Mesenchymal stem cell of the bone marrow (primary cell): ENCODE data around the genes ADSS1 and ZBTB42.

DNA sequence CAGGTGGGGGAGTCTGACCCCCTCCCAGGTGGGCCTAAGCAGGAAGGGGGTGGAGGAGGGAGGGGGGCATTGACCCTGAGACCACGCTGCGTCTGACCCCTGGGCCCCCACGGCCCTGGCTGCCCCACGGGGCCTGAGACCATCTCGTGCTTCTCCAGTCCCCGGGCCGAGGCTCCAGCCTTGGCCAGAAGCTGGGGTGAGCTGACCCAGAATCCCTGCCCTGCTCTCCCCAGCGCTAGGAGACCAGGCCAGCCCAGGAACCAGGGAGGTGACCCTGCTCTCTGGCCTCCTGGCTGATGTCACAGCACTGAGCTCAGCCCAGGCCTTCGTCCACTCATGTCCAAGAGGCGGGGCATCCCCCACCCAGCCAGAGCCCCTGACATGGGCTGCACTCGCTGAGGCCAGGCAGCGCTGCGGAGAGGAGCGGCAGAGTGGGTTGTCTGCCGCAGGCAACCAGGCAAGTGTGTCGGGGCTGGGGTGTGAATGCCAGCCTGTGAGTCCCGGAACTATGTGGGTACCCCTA lies 6.2 kb downstream of the TRMT61A start:
- CAGE, long polyA plus RNA, result no peak

- CAGE, long polyA plus RNA, result no peak
Observed at GRCh38 chr14:103544244-103544952, 15.4 kb downstream of the TRMT61A start.

- CAGE, long polyA plus RNA, result no peak
Observed at GRCh38 chr14:103679283-103679695, 36.0 kb downstream of the XRCC3 start.

DNA sequence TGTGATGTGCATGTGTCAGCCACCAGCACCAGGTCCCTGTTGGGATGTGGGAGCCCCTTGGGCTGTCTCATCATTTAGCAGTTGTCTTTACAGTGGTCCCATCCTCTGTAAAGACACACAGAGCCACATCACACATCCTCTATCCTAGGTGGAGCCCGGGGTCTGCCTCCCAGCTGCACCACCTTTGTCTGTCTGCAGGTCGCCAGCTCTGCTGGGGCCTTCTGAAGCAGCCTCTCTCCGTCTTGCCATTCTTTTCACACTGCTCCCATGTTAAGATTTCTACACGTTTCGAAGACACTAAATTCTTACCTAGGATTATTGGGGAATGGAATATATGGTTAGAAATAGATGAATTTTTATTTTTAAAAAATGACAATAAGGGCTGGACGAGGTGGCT lies 31.7 kb downstream of the XRCC3 start:
- CAGE, long polyA plus RNA, result no peak

- CAGE, long polyA plus RNA, result no peak
Observed at GRCh38 chr14:103698738-103699080, 16.5 kb downstream of the XRCC3 start.

GRCh38 chr14:103848231-103849252 lies 1.2 kb upstream of the PPP1R13B start:
- CAGE, long polyA plus RNA, result no peak

DNA sequence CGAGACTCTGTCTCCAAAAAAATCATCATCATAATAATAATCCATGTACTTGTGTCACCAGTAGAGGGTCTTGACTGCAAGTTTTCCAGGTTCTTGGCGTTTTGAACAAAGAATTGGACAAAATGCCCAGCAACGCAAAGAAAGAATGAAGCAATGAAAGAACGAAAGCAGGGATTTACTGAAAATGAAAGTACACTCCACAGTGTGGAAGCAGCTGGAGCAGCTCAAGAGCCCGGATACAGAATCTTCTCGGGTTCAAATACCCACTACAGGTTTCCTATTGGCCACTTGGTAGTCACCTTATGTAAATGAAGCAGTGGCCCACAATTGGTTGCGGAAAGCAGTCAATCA lies 14.9 kb upstream of the PPP1R13B start:
- CAGE, long polyA plus RNA, result no peak

DNA sequence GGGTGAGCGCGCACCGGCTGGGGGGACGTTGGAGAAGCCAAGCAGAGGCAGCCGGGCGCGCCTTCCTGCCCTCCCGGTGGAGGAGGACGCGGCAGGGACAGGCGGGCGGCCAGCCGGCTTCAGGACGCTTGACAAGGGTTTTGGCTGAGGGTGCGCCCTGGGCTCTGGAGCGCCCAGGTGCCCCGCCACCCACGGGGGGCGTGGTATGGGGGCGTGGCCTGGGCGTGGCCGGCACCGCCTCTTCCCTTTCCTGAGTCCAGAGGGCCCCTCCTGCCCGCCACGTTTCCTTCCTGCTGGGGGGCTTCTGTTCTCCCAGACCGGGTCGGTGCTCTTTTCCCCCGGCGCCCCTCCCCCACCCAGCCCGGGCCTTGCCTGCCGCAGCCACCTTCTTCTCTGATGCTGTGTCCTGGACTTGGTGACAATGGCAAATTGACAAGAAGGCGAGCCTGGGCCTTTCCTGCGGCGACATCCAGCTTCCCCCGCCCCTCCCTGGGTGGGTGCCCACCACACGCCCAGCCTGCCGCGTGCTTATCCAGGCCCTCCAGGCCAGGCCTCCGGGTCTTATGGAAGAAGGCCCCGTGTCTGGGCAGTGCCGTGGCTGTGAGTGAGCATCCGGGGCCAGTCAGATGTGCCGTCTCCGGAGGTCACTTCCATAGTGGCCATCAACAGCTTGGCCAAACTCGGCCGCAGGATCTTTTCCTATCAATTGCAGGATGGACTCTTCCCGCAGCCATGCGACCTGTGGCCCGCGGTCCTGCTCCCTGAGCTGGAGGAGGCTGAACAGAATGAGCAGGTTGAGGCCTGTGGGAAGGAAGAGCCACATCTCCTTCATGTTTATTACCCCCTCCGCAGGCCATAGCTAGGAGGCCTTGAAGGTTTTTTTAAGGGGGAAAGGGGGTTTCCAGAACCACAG lies 24.7 kb upstream of the PPP1R13B start:
- CAGE, long polyA plus RNA, result no peak

- CAGE, long polyA plus RNA, result no peak
Observed at GRCh38 chr14:103891136-103892111, 29.9 kb downstream of the ATP5MJ start.

- CAGE, long polyA plus RNA, result no peak
Observed at GRCh38 chr14:104082561-104083184, 2.8 kb upstream of the ASPG start.

DNA sequence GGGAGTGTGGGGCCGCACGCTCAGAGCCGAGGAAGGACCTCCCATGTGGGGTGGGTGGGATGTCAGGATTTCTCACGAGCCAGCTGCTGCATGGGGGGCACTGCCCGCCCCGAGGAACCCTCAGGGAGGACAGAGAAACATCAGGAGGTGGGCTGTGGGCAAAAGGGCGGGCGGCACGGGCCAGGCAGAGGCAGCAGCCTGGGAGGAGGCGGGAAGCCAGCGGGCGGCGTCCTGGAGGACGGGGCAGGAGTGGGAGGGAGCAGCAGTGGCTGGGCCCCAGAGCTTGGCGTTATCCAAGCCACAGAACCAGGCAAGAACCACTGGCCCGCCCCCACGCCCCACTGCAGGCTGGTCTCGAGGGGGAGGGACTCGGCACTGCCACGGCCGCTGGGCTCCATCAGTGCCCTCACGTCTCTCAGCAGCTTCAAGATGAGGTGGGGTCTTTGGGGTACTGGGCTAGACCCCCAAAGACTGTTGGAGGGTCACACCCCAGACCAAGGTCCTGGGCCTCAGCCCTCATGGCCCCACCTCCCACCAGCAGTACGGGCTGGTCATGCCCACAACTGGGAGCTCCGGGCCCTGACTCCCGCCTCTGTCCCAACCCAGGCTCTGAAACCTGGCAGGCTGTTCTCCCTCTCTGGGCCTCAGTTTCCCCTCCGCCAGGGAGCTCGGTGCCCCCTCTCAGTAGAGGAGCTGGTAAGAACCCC lies 2.6 kb downstream of the C14orf180 start:
- CAGE, long polyA plus RNA, result no peak

DNA sequence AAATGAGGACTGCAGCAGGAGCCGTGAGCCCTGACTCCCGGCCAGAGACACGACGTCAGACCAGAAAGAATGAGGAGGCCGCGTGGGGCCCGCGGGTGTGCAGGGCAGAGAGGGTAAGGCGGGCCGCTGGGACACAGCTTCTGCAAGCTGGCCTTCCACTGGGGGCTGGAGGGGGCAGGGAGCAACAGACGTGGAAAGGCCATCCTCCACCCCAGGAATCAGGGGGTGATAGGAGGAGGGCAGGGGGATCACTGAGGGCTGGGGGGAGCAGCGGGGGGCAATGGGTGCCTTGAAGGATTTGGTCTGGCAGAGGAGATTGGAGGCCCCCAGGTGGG lies 6.8 kb downstream of the C14orf180 start:
- CAGE, long polyA plus RNA, result no peak

DNA sequence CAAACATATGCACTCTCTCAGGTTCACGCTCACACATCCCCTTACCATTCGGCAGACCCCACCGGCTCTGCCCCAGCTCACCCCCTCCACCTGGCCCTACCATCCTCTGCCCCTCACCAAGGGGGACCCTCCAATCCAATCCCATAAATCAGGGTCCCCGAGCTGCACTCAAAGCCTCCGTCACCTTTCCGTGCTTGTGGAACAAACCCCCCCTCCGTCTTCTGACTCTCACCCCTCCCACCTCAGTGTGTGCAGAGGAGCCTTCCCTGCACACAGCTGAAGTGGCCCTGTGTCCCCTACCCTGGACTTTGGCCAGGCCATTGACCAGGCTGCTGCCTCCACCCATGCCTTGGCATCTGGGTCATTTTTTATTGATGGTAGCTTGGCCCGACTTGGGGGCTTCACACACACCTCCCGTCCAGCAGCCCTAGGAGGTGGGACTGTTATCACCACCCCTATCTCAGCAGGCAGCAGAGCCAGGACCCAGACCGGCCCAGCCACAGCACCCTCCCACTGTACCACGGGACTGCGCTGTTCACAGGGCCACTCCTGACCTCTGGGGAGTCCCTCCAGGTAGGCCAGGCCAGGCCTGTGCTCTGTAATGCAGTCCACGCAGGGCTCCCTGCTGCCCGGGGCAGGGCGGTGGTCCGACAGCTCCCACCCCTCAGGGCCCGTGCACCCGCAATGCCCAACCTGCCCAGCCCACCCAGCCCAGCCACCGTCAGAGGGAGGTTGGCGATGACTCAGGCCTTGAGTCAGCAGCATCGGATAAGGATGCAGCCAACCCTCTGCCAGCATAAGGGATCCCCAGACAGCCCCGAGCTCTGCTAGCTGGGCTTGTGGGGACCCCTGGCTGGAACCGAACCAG lies 9.3 kb upstream of the INF2 start:
- CAGE, long polyA plus RNA, result no peak

- CAGE, long polyA plus RNA, result no peak
Observed at GRCh38 chr14:104680857-104681663, 8.4 kb upstream of the INF2 start.

DNA sequence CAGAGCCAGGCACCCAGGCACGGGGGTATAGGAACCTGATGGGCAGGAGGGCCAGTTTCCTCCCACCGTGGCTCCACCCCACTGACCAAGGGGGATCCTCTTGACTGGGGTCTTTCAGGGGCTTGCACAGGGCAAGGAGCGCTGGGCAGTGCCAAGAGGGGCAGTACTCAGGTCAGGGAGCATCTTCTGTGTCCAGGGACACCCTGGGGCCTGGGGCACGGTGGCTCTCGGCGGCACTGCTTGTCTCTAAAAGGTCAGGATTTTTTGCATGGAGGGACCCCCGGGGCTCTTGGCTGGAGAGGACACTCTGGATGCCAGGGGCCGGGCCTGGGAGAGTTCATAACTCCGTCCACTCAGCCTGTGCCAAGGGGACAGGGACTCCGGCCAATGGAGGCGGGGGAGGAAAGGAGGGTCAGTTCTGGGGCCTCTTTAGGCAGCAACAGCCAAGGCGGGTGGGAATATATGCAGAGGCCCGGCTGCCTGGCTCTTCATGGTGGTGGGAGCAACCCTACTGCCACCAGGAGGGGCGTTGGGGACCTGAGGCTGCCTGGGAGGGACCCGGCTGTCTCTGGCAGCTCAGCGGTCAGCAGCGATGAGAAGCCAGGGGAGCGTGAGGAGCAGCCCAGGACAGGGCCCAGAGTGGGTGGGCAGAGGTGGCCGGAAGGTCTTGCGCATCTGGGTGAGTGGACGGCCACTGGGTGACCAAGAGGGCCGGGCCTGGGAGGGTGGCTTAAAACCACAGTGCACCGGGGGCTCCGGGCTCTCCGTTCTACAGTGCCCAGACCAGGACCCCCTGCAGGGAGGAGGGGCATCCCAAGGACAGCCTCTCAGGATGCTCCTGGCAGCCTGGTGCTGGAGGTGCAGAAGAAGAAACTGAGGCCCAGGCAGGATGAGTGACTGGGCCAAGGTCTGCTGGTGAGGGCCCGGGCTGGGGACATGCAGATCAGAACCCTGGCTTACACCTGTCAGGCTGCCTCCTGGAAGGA lies 9.8 kb downstream of the INF2 start:
- CAGE, long polyA plus RNA, result no peak

- CAGE, long polyA plus RNA, result no peak
Observed at GRCh38 chr14:104707192-104707636, 16.8 kb upstream of the ADSS1 start.

DNA sequence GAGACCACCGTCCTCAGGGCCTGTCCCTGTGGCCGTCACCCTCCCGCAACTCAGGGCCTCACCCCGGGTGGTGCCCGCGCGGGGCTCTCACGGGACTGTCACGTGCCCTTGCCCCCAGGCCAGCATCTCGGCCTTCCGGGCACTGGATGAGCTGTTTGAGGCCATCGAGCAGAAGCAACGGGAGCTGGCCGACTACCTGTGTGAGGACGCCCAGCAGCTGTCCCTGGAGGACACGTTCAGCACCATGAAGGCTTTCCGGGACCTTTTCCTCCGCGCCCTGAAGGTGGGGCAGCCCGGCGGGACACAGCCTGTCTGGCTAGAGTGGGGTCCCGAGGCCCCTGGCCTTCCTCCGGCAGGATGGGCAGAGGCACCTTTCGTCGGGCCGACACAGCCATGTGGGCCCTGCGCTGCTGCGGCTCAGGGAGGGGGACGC lies 11.3 kb upstream of the ADSS1 start:
- CAGE, long polyA plus RNA, result no peak

DNA sequence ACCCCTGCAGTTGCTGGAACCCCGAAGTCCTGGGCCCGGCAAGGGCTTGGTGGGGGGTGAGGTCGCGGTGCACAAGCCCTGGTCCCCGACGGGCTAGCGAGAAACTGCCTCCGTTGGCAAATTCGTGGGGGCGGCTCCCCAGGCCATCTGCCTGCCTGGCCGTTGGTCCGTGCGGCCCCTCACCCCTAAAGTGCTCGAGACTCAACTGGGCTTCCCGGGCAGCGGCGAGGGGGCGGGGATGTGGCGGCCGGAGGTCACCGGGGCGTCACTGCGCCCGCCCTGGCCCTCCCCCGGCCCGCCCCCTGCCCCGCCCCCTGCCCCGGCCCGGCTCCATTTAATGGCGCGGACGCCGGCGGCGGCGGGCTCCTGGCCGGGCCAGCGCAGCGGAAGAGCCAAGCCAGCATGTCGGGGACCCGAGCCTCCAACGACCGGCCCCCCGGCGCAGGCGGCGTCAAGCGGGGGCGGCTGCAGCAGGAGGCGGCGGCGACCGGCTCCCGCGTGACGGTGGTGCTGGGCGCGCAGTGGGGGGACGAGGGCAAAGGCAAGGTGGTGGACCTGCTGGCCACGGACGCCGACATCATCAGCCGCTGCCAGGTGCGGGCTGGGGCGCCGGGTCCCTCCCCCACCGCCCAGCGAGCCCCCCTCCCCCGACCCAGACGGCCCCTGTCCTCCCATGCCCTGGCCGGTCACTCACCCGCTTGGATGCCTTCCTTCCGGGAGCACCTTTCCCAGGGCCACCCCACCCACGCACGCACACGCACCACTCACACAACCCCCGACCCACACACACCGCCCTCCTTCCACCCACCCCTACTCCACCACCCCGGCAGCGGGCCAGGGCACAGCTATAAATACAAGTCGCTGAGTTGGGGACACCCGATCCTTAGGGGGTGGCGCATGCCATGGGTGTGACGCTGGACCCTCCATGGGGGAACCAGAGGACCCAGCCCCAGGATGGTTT lies at the start of gene ADSS1:
Gene ADSS1, plus strand, starts transcription at position 361 of the 961 bp plus-strand sequence.
- CAGE, long polyA plus RNA, result no peak

GRCh38 chr14:104800104-104801206 lies at the start of gene ZBTB42:
Gene ZBTB42 (plus strand): TSS chr14:104801101.
- CAGE, long polyA plus RNA, result no peak

DNA sequence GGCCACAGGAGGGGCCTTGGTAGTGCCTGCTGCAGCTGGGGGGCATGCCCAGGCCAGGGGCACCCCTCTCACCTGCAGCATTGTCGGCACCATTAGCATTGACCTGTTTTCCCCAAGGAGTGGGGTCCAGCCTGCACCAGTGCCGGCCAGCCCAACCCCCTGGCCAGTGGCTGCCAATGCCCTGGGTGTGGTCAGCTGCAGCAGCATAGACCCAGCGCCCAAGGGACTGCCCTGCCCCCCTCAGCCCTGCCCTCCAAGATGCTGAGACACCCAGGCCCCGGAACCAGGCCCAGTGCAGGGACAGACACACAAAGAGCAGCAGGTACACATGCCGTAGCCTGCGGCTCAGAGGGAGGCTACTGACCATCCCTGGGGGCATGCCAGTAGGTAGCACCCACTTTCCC lies 1.1 kb downstream of the AHNAK2 start:
- CAGE, long polyA plus RNA, result no peak